ENCODE measurements around the genes VGLL3, POU1F1, NSUN3, OR5H14 and CLDND1.

DNA sequence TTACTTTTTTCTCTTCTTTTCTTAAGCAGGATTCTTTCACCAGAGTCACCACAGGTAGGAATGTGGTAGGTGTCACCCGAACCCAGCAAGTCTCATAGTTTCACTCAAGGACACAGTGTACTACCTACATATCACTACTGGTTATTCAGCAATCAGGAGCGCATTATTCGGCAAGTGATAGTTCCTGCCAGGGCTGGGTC is 1271.5 kb upstream of the CADM2 start:
- RRBS, result no CpG with 5 or more reads among the region's 3 CpGs
CAGE:
- cytosol, long polyA plus RNA, result no peak
- long polyA plus RNA, result no peak
- nucleus, long polyA plus RNA, result no peak

DNA sequence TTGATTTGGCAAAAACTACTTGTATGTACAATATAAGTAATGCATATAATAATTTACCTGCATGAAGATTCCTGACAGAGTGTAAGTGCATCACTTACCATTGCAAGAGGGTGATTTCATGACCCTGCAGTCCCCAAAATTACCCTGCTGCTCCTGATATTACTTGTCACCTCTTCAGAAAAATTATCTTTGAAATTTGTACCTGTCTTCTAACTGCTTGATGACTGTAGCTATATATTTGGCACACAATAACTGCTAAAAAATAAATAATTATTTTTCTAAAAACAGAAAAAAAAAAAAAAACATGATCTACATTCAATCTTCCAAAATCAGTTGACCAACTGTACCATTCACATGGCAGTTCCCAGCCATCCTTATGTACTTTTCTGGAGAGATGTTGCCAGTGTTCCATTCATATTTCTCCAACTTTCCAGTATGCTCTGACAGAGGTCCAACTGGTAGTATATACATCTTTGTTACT is 153.6 kb upstream of the CADM2 start:
CAGE:
- cytosol, long polyA plus RNA, result no peak
- long polyA plus RNA, result no peak
- nucleus, long polyA plus RNA, result no peak

GRCh38 chr3:86973329-86973987 is 17.5 kb downstream of the VGLL3 start:
- RRBS, result no CpG with 5 or more reads among the region's 3 CpGs
CAGE:
- cytosol, long polyA plus RNA, result no peak
- long polyA plus RNA, result no peak
- nucleus, long polyA plus RNA, result no peak

DNA sequence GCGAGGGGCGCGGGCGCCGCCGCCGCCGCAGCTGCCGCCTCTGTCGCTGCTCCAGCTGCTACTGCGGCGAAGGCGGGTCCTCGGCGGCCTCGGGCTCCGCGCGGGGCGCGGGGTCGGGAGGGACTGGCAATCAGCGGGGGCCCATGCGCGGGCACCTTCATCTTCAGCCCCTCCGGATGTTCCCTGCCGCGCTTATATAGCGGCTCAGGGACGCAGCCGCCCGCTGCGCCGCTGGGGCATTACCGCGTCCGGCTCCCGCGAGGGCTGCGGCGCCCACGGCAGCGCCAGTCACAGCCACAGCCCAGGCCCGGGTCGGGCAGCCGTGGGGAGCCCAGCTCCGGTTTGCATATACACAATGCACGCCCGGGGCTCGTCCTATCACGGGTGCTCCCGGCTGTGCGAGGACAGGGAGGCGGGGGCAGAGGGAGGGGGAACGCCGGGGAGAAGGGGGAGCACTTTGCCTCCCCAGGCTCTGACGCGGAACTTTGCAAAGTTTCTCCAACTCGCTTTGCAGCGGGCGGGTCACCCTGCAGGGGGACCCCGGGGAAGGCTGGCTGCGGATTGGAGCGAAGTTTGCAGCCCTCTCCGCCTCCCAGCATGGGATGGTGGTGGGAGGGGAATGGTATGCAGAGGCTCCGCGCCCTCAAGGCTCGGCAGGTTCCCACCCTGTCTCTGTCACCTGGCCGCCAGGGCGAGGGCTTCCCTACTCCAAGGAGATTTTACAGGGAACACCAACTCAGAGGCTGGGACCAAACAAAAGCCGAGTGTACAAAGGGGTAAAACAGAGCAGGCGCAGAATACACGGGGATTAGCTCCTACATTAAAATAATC is at the start of gene VGLL3:
Gene VGLL3, minus strand, starts transcription at position 352 of the 831 bp plus-strand sequence.
- RRBS, result 3% methylated on average over 25 of the region's 73 CpGs
CAGE:
- cytosol, long polyA plus RNA, result no peak
- long polyA plus RNA, result no peak
- nucleus, long polyA plus RNA, result no peak

- RRBS, result no CpG with 5 or more reads among the region's 13 CpGs
CAGE:
- cytosol, long polyA plus RNA, result no peak
- long polyA plus RNA, result no peak
- nucleus, long polyA plus RNA, result no peak
Observed at GRCh38 chr3:87088487-87088916, 97.6 kb upstream of the VGLL3 start.

DNA sequence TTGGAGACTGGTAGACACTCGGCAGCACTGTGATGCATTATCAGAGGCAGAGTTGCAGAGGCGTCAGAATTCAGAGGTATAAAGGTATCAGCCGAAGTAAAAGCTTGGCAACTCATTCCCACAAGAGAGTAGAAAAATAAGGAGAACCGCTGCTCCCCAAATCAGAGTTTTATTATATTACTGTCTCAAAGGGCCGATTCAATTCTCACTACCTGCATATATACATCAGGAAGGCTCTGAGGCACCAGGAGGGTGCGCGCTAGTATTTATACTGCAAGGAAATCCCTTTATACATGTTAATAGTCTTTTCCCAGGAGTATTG is at the start of gene POU1F1:
Gene POU1F1, minus strand, starts transcription at position 238 of the 322 bp plus-strand sequence.
- RRBS, result no CpG with 5 or more reads among the region's 7 CpGs
CAGE:
- cytosol, long polyA plus RNA, result no peak
- long polyA plus RNA, result no peak
- nucleus, long polyA plus RNA, result no peak

DNA sequence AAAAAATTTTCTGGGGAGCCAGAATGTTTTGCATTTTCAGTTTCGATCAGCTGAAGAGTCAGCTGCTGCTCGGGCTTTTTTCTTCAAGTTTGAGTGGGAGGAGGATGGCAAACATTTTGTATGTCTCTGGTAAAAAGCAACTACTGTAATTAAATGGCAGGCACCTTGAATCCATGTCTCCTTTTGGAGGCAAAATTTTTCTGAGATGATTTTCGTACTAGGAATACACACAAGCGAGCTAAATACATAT is 617 bp downstream of the C3orf38 start:
- RRBS, result no CpG with 5 or more reads among the region's 4 CpGs
CAGE:
- cytosol, long polyA plus RNA, result no peak
- long polyA plus RNA, result no peak
- nucleus, long polyA plus RNA, result no peak

DNA sequence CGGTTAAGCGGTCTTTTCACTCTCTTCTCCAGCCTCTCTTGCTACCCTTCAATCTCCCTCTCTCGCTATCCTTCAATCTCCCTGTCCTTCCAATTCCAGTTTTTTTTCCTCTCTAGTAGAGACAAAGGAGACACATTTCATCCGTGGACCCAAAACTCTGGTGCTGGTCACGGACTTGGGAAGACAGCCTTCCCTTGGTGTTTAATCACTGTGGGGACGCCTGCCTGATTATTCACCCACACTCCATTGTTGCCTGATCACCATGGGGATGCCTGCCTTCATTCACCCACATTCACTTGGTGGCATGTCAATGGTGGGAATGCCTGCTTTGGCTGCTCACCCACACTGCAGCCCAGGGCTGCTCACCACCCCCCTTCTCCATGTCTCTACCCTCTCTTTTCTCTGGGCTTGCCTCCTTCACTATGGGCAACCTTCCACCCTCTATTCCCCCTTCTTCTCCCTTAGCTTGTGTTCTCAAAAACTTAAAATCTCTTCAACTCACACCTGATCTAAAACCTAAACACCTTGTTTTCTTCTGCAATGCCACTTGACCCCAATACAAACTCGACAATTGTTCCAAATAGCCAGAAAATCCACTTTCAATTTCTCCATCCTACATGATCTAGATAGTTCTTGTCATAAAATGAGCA is 35.0 kb downstream of the PROS1 start:
- RRBS, result no CpG with 5 or more reads among the region's 7 CpGs
CAGE:
- cytosol, long polyA plus RNA, result no peak
- long polyA plus RNA, result no peak
- nucleus, long polyA plus RNA, result no peak

DNA sequence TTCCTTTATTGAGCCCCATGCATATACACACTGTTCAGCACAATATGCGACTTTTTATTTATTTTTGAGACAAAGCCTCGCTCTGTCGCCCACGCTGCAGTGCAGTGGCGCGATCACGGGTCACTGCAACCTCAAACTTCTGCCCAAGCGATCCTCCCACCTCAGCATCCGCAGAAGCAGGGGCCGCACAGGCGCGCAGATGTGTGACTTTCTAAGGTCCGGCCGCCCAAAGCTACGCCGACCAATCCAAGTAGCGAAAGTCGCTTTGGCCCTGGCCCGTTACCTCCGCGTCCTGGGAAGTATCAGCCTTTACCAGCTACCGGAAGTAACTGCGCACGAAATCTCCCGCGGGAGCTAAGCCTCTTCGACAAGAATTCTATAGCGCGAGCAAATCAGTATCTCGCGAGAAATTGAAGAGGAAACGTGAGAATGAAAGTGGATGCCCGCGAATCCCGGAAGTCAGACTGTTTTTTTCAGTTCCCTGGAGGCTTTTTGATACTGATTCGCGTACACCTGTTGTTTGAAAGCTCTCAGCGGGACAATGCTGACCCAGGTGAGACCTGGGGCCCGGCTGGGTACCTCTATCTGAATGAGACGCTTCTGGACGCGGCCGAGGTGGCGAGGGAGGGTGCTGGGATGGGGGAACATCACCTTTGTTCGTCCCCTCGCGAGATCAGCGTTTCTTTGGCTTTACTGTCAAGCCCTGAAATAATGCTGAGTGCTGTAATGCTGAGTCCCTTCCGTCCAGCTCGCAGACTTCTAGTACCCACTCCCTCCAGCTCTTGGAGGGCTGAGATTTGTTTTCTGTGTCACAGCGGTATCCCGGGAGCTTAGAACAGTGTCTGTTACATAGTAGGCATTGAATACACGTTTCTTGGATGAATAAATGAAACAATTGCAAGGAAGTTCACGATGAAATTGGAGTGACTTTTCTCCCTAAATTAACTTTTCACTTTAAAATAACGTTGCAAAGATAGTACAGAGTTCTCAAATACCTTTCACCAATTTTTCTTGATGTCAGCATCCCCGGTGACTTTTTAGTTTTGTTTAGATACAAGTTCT is at the start of gene NSUN3:
Gene NSUN3, plus strand, starts transcription at position 476 of the 1,062 bp plus-strand sequence.
- RRBS, result under 1% methylated on average over 10 of the region's 56 CpGs
CAGE:
- cytosol, long polyA plus RNA, result no peak
- long polyA plus RNA, result no peak
- nucleus, long polyA plus RNA, result no peak

DNA sequence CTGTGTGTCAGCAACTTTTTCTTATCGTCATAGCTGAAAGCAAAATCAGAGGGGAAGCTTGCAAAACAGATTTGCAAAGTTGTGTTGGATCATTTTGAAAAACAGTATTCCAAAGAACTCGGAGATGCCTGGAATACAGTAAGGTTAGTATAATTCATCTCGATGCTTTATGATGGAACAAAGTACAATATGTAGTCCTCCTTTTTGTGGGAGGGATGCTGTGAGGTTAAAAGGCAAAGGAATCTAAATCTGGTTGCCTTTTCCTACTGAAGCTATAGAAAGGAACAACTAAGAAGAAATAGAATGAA is 1.5 kb downstream of the NSUN3 start:
- RRBS, result no CpG with 5 or more reads among the region's 3 CpGs
CAGE:
- cytosol, long polyA plus RNA, result no peak
- long polyA plus RNA, result no peak
- nucleus, long polyA plus RNA, result no peak

DNA sequence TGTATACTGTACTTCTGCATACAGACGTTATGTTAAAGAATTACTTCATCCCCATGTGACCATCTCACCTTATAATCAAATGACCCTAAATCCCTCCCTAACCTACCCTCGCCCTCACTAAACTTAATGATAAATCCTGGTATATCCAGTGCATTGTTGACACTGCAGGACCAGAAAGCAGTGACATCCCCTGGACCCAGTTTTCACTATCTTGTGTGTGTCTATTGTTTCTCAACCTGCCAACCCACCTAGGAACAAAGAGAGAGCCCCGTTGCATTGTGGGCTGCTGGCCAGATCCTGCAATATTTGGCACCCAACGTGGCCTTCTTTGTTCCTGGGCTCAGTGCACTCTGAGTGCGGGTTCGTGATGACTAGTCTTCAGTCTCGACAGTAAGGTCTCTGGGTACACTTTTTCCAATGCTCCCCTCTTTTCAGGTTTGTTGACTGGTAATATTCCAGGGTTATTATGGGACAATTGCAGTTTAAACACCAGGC is 584.9 kb downstream of the NSUN3 start:
- RRBS, result no CpG with 5 or more reads among the region's 7 CpGs
CAGE:
- cytosol, long polyA plus RNA, result no peak
- long polyA plus RNA, result no peak
- nucleus, long polyA plus RNA, result no peak

GRCh38 chr3:94648250-94648681 is 585.4 kb downstream of the NSUN3 start:
- RRBS, result no CpG with 5 or more reads among the region's 4 CpGs
CAGE:
- cytosol, long polyA plus RNA, result no peak
- long polyA plus RNA, result no peak
- nucleus, long polyA plus RNA, result no peak

GRCh38 chr3:95120853-95121344 is 1058.0 kb downstream of the NSUN3 start:
- RRBS, result no CpG with 5 or more reads among the region's 4 CpGs
CAGE:
- cytosol, long polyA plus RNA, result no peak
- long polyA plus RNA, result no peak
- nucleus, long polyA plus RNA, result no peak

DNA sequence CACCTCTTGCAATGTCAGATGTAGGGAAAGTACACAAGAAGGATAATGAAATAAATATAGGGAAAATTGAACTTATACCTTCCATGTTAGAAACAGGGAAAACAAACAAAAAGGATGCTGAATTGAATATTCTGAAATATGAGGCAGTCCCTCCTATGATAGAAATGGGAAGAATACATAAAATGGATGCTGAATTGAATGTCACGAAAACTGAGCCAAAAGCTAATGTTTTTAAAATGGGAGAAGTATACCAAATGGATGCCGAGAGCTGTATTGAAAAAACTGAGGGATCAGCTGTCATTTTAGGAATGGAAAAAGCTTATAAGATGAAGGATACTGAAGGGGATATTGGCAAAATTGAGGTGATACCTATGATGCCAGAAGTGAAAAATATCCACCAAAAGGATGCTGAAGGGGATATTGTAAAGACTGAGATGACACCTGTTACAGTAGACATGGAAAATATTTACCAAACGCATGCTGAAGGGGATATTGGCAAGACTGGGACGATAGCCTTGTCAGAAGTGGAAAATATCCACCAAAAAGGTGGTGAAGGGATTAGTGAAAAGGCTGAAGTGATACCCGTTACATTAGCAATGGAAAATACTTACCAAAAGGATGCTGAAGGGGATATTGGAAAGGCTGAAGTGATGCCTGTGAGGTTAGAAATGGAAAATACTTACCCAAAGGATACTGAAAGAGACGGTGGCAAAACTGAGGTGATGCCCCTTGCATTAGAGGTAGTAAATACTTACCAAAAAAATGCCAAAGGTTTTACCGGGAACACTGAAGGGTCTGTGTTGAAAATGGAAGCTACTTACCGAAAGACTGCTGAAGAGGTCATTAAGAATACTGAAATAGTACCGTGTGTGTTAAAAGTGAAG is 54.2 kb downstream of the CRYBG3 start:
- RRBS, result no CpG with 5 or more reads among the region's 9 CpGs
CAGE:
- cytosol, long polyA plus RNA, result no peak
- long polyA plus RNA, result no peak
- nucleus, long polyA plus RNA, result no peak

DNA sequence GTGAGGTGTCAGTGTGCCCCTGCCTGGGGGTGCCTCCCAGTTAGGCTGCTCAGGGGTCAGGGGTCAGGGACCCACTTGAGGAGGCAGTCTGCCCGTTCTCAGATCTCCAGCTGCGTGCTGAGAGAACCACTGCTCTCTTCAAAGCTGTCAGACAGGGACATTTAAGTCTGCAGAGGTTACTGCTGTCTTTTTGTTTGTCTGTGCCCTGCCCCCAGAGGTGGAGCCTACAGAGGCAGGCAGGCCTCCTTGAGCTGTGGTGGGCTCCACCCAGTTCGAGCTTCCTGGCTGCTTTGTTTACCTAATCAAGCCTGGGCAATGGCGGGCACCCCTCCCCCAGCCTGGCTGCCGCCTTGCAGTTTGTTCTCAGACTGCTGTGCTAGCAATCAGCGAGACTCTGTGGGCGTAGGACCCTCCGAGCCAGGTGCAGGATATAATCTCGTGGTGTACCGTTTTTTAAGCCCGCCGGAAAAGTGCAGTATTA is 62.2 kb downstream of the RIOX2 start:
- RRBS, result no CpG with 5 or more reads among the region's 12 CpGs
CAGE:
- cytosol, long polyA plus RNA, result no peak
- long polyA plus RNA, result no peak
- nucleus, long polyA plus RNA, result no peak

- RRBS, result no CpG with 5 or more reads among the region's 1 CpG
CAGE:
- cytosol, long polyA plus RNA, result no peak
- long polyA plus RNA, result no peak
- nucleus, long polyA plus RNA, result no peak
Observed at GRCh38 chr3:98147184-98147578, at the start of gene OR5H14. Gene OR5H14, plus strand, starts transcription at chr3:98147479.

- RRBS, result 2% methylated on average over 24 of the region's 64 CpGs
CAGE:
- cytosol, long polyA plus RNA, result start-site peak on the minus strand at chr3:98522869-98522913, 268 and 519 reads in 2 replicates
- long polyA plus RNA, result start-site peak on the minus strand at chr3:98522878-98522925, 537 and 387 reads in 2 replicates
- nucleus, long polyA plus RNA, result start-site peak on the minus strand at chr3:98522878-98522935, 192 and 357 reads in 2 replicates
Observed at GRCh38 chr3:98522499-98523356, at the start of gene CLDND1. Gene CLDND1, minus strand, starts transcription at chr3:98522902.

DNA sequence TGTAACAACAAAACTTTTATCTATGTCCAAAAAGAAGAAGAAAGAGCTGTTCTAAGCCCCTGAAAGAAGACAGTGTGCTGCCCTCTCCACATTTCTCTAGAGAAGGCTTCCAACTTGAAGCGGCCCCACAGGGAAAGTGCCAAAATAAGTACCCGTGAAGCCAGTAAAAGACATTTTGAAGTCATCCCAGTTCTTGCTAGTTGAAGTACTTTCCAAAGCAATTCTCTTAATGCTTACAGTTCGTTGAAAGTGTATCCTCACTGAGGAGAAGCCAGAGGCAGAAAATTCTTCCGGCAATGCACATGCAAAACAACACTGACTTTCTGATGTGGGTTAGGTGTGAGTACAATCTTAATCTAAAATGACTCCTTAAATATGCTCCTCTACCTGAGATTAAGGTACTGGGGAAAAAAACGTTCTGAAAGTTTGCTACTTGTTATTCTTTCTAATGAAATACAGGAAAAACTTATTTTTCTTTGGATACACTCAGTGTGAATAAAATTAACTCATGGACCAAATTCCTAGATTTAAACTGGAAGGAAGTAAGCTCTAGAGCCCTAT is 21.4 kb downstream of the GPR15 start:
- RRBS, result no CpG with 5 or more reads among the region's 5 CpGs
CAGE:
- cytosol, long polyA plus RNA, result no peak
- long polyA plus RNA, result no peak
- nucleus, long polyA plus RNA, result no peak

- RRBS, result no CpG with 5 or more reads among the region's 4 CpGs
CAGE:
- cytosol, long polyA plus RNA, result no peak
- long polyA plus RNA, result no peak
- nucleus, long polyA plus RNA, result no peak
Observed at GRCh38 chr3:98764571-98764929, 1.4 kb downstream of the ST3GAL6 start.

DNA sequence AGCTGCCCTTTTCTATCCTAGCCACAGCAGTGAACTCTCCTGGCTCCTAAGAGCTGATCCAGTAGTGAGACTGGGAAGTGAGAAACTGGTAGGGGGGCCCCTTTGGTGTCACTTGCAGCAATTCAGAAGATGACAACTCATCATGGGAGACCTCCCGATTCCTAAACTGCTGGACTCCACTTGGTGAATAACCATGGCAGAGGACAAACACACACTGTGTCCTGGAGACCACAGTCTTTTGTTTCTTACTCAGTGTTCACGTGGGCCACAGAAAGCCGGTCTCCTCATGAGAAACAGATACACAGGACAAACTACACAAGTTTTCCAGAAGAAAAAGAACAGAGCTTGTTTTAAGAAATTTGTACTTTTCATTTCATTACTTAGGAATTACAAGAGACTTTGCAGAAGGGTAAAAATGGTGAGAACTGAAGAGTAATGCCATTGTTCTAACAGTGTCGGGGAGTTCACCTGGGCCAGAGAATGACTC is 37.9 kb downstream of the ST3GAL6 start:
- RRBS, result no CpG with 5 or more reads among the region's 4 CpGs
CAGE:
- cytosol, long polyA plus RNA, result no peak
- long polyA plus RNA, result no peak
- nucleus, long polyA plus RNA, result no peak